SUDHL5 (cell line): ENCODE data around the genes CALCOCO1, PDE1B, OR10A7 and OR2AP1.

DNA sequence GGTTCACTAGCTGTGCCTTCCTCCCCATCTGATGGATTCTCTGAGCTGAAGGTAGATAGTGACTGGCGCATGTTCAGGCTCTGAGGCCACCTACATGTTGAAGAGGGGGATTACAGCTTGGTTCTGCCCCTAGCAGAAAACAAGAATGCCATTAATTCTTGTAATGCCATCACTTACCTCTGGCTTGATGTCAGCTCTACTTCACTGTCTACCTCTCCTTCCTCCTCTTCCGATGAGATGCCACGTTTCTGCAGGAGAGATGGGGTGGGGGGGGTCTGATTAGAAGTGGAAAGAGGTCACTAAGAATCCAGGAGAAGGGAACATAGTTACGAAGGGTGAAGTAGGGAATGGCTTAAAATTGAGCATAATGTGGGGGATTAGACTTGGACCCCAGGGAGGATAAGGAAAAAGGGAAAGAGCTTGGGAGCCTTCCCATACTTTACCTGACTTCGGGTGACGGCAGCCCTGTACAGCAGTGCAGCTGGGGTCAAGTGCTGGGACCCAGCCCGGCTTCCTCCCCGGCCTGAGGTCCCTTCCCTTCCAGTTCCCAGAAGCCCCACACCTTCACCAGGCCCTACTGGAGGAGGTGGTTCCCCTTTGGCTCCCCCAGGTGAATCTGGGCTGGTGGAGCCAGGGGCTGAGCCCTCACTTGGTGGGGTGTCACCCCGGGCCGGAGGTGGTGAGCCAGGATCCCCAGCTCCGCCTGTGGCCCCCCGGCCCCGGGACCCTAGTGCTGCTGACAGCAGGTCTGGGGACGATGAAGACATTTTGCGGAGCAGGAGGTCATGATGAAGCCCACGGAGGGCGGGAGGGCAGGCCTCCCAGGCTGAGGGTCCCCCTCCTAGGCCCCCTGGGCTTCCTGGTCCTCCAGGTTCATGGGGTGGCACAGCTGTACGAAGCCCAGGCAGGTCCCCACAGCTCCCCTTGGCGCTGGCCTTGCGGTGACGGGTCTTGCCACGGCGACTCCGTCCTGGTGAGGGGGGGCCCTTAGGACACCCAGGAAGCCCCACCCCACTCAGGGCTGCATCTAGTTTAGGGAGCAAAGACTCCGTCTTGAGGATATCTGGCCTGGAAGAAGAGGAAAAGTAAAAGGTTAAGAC, 16.8 kb downstream of the MAP3K12 start:
- PRO-cap = no peak

DNA sequence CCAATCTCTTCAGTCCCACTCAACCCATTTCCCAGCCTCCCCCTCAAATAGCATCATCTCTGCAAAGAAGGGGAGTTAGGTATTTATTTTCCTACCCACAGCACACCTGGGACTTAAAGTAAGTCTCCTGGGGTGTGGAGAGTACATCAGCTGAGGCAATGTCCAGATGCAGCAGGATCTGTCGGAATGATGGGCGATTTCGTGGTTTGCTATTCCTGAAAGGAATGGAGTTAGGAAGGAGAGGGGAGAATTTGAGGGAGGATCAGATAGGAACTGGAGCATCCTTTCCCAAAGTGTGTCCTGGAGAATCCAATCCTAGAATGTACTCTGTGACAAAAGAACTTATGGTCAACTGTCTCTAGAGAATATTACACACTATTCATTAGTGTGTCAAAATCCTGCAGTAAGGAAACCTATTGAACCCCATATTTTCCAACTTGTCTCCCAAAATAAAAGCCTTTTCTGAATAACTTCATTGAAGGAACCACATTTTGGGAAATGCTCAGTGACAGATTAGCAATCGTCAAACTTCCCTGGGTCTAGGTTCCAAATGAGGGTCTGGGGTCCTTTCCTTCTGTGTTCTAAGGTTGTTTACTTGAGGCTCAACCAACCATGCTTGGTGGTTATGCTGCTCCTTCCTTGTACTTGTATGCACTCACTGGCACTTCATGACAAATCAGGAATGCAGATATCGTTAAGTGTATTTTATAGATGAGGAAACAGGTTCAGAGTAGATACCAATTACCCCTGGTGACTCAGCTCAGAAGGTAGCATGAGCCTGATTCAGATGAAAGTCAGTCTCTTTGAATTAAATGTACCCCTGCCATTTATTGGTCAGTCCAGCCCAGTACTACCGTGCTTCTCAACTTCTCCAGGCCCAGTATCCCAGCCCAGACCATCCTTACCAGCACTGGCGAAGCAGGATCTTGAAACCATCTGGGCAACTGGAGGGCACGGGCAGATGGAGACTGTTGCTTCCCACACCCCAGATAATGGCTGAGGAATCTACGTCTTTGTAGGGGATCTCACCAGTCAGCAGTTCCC, 14.8 kb downstream of the MAP3K12 start:
- PRO-cap = no peak

DNA sequence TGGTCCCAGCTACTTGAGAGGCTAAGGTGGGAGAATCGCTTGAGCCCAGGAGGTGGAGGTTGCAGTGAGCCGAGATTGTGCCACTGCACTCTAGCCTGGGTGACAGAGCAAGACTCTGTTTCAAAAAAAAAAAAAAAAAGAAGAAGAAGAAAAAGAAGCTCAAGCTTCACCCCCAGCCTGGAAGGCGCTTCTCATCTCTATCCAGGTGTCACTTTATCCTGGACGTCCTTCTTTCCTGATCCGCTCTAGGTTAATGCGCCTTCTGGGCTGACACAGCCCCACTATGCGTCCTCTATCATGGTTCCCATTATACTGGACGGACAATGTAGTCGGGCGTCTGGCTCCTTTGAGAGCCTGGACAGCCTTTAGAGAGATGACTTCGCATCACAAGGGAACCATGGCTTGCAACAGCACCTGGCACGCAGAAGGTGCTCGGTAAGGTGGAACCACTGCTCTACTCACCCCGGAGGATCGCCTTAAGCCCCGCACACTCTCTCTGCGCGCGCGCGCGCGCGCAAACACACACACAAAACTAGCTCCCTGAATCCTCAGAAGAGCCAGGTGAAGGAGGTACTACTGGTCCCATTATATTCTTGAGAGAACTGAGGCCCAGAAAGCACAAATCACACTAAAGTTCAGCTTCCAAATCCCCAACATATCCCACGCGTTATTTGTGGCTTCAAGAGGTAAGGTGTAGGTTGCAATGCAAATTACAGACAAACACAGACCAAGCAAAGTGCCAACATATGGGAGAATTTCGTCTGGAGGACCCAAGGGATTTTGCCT, 7.1 kb downstream of the MAP3K12 start:
- PRO-cap = no peak

DNA sequence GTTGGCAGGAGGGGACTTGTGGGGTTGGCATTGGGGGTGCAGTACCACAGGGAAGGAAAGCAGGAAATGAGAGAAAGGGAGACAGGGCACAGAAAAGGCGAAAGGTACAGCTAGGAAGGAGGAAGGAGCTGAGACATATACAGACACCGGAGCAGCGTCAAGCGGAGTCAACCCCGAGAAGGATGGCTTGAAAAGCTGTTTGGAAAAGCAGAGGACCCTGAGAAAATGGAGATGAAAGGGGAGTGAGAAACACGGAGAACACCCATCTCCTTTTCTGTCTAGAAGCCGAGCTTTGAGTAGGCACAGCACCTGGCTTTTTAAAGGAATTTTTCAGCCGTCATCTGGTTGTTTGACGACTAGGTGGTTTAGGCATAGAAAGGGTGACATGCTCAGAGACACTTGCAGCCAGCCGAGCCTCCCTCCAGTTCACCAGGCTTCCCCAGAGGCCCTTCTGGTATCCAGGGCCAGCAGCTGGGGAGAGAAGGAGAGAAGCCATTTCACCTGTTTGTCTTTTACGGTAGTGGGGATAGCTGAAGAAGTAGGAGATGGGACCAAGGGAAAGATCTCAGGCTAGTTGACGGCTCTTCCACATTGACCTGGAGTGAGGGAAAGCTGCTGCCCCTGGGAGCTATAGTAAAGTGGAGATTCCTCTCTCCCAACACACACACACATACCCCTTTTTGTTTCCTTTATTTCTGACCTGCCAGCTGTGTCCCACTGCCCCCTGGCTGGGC, 5.7 kb downstream of the MAP3K12 start:
- PRO-cap = unidirectional peak, plus-strand start at position 69 of the sequence

DNA sequence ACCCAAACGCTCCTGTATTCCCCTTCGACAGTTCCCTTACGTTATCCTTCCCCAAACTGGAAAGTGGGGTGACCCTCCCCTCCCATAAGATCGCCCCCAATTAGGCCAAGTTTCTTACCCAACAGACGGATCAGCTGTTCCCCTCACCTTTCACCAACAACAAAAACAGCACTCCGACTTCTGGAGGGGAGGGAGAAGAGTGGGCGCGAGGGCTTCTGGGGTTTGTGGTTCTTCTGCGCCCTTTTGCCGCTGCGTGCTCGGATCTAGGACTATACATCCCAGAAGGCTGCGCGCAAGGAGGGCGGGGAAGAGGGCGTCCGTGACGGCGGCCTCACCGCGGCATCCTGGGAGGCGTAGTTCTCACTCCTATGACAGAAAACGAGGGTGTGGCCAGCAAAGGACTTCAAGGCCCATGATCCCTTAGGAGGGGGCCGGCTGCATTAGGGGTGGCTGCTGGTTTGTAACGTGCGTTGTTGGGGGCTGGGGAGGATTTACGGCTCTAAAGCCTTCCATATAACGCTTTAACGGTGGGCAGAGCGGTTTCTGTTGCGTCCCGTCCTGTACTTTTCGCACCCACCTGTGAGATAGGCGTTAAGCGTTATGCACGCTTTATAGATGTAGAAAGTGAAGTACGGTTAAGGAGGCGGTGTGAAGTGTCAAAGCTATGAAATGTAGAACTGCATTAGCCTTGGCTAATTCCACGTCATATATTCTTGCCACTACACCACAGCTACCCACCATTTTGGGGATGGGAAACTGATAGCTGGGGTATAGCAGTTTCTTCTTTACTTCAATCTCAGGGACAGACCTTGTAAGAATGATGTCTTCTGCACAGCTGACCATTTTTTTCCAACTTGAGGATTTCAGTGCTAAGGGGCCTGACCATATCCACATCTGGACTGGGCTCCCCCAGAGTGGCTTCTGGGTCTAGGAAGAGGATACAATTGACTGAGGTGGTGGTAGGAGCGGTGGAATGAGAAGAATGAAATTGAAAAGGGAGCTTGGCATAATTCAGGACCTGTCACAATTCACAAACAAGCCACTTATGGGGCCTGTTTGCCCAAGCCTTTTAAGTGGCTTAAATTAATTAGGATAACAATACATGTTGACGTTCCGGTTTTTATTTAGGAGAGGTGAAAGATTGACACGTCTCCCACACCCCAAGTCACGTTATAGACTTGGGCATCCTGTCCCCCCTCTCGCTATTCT, at the start of gene CALCOCO1:
Gene CALCOCO1, minus strand, starts transcription at position 167 of the 1,209 bp plus-strand sequence.
- PRO-cap = bidirectional peak, plus-strand start at position 440 of the sequence, minus-strand start at position 161 of the sequence; unidirectional peak, plus-strand start at position 512 of the sequence; bidirectional peak, plus-strand start at position 632 of the sequence, minus-strand start at position 584 of the sequence

DNA sequence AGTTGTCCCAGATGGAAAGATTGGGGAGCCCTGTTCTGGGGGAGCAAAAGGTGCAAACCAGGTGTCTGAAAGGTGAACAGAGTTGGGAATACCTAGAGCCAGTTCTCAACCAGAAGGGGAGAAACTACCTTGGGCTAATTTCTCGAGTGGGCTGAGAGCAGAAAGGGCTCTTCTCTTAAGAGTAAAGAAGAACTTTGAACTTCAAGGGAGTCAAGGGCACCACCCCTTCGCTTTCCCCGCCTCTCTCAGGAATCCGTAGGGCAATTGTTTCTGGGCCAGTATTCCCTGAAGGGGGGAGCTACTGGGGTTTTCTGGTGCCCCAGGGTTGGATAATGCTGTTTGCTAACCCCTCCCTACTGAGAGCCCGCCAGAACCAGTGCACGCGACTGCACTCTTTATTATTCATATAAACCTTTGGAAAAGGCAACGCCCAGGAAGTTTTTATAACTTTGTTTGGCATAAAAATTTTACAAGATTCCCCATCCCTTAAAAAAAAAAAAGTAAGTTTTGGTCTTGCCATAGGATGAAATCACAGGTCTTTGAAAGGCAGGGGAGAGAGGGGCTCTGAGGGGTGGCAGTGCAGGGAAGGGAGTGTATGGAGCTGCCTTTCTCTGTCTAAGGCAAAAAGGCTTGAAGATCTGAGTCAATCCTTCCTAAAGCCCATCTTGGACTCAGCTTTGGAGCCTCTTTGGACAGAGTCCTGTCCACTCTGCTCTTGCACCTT, 6.0 kb upstream of the HOXC10 start:
- PRO-cap = no peak

DNA sequence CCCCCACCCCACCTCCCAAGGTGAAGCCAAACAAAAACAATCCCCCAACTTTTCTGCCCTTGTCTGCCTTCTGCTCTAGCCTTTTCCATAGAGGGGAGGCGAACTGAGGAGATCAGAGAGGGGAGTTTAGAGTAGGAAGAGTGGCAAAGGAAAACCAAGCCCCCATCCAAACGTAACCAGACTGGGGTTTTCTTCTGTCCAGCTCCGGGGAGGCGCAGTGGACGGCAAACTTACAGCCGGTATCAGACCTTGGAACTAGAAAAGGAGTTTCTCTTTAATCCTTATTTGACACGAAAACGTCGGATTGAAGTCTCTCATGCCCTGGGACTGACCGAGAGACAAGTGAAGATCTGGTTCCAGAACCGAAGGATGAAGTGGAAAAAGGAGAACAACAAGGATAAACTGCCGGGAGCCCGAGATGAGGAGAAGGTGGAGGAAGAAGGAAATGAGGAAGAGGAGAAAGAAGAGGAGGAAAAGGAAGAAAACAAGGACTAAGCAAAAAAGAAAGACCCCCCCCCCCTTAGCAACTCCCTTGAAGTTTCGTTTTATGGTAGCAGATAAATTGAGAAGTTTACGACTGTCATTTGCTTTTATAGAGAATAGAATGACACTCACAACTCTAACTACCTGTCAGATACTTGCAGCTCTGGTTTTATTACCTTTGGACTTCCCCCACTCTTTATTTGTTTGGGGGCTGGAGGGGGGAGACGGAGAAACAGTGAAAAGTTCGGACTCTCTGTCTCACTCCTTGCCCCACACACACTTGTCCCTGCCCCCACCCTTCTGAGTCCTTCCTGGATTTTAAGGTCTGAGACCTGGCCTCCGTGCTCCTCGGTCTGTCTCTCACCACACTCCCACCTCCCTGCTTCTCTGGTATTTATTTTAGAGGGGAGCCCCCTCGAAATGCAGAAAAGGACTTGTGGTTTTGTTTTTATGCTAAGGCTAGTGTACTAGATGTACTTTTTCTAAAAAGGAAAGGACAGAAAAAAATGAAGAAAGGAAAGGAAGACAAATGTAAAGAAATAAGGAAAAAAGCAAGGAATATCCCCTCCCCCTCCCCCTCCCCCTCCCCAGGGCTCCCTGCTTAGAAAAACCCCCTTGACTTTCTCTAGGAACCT, 2.5 kb downstream of the HOXC8 start:
- PRO-cap = no peak

GRCh38 chr12:54017589-54018574, 9.1 kb downstream of the HOXC8 start:
- PRO-cap = bidirectional peak, plus-strand start at chr12:54018027, minus-strand start at chr12:54017716

DNA sequence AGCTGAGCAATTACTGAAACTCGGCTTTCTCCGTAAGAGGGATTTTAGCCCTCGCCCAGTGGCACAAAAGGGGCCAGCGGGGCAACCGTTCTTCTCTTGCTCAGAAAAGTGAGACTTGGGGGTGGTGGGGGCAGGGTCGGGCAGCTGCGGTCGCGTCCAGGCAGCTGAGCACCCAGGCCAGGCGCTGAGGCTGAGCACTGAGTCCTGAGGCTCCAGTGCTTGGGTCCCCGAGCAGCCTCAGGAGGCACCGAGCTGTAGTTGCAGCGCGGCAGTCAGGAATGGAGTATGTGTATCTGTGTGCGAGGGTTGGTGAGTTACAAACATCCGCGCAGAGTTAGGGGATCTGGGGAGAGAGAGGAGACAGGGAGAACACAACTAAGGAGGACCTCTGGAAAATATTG, 4.1 kb upstream of the HOXC6 start:
- PRO-cap = no peak

- PRO-cap = no peak
Measured at GRCh38 chr12:54127020-54127442, 61.8 kb downstream of the SMUG1 start.

DNA sequence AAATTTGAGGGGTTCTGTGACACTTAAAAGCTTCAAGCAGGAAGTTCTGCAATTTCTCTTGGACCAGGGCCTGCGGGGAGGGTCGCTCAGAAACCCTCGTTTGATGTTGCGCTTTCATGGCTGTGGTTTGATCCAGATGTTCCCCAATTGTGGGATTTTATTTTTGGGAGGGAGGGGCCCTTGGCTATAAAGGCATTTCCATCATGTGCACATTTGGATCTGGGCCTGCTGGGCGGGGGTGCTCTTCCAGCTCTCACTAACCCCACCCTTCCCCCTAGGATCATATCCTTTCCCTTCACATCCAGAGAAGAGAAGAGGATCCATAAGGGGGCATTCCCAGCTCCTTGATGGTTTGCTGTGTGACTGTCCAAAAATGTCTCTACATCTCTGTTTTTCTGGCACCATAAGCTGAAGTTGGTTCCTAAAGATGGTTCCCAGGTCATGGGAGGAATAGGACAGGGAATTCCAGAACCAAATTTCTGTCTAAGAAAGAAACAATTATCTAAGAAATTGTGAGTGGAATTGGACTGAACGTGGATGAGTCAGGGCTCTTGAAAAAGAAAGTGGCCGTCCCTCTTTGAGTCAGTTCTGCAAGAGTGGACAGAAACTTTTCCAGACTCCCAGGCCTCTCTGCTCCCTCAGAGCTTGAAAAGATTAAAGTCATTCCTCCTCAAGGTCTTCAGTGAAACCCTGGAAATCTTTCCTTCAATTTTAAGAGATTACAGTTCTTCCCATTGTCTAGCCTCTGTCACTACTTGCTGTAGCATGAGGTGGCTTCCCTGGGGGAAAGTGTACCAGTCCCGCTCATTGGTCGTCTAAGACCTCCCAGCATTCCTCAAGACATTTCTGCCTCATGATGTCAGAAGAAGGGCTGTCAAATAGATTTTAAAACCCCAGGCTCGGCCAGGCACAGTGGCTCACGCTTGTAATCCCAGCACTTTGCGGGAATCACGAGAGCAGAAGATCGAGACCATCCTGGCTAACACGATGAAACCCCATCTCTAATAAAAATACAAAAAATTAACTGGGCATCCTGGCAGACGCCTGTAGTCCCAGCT, 47.0 kb downstream of the SMUG1 start:
- PRO-cap = no peak

GRCh38 chr12:54413093-54414016, 5.7 kb downstream of the ITGA5 start:
- PRO-cap = no peak

GRCh38 chr12:54415165-54415995, 3.7 kb downstream of the ITGA5 start:
- PRO-cap = no peak

GRCh38 chr12:54424682-54425276, 5.7 kb upstream of the ITGA5 start:
- PRO-cap = no peak

GRCh38 chr12:54548977-54549769, at the start of gene PDE1B:
PDE1B (plus strand) TSS chr12:54549601.
- PRO-cap = no peak

DNA sequence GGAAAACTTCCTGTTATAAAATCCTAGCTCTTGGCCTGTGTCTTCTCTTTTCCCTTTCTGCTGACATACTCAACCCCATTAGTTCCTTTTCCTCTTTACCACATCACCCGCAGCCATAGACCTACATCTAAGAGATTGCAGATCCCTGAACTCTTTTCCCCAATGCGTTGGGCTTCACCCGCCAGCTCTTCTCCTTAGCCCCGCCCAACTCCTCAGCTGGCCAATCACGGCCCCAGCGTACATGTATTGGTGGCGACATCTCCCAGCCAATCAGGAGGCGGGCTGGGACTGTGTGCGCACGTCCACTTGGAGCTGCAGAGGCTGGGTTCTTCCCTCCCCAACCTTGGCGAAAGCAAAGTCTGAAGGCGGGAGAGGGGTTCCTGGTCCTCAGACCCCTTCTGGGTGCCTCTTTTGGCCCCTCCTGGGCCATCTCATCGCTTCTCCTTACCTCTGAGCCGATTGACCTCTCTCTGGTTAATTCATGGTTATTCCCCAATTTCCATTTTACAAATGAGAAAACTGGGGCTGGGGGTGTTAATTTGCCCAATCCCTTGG, 11.0 kb downstream of the PDE1B start:
- PRO-cap = no peak

- PRO-cap = no peak
Measured at GRCh38 chr12:55220778-55221263, at the start of gene OR10A7. OR10A7 (plus strand) TSS chr12:55221025.

DNA sequence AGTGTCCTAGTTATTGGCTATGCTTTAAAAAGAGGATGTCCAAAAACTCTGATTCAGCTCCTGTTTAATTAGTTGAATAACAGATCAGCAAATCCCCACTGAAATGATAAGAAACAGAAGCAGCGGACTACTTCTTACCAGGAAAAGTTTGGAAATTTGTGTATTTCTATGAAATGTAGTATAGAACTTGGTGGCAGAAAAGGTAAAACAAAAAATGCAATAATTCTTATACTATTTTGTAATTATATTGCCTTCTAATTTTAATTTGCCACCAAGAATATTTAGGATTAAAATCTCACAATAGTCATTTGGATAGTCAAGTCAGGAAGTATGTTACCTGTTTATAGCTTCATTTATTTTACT, at the start of gene OR2AP1:
Gene OR2AP1, plus strand, starts transcription at position 276 of the 363 bp plus-strand sequence.
- PRO-cap = no peak

DNA sequence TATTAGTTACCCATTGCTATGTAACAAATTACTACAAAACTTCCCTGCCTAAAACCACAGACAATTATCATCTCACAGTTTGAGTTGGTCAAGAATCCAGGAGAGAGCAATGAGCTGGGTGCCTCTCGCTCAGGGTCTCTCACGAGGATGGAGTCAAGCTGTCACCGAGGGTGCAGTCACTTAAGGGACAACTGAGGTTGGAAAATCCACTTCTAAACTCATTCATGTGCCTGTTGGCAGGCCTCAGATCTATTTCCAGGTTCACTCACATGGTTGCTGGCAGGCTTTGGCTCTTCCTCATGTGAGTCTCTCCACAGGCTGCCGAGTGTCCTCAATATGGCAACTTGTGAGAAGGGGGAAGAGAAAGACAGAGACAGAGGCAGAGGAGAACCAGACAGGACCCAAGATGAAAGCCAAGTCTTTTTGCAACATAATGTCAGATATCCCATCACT, 10.6 kb upstream of the OR10P1 start:
- PRO-cap = no peak

GRCh38 chr12:55636048-55636740, 498 bp upstream of the OR10P1 start:
- PRO-cap = no peak